ENCODE measurements around a stretch of chr7.

GRCh38 chr7:139371480-139371739, 11.7 kb downstream of the LUC7L2 start:
- PRO-cap, 3 experiments, result no peak in any of the 3 experiments
- RAMPAGE, long total RNA, 4 experiments, result no peak in any of the 4 experiments
- RRBS, result no CpG with 5 or more reads among the region's 1 CpG

GRCh38 chr7:139384124-139384498, 24.4 kb downstream of the LUC7L2 start:
- PRO-cap, 3 experiments, result no peak in any of the 3 experiments
- RAMPAGE, long total RNA, 4 experiments, result no peak in any of the 4 experiments
- RRBS, result no CpG with 5 or more reads among the region's 6 CpGs

GRCh38 chr7:139482810-139483218, 659 bp downstream of the KLRG2 start:
- PRO-cap, 3 experiments, result no peak in any of the 3 experiments
- RAMPAGE, long total RNA, 4 experiments, result no peak in any of the 4 experiments
- RRBS, result 4% methylated on average over 28 of the region's 52 CpGs

GRCh38 chr7:139600058-139600681, 76.7 kb downstream of the CLEC2L start:
- PRO-cap, 3 experiments, result no peak in any of the 3 experiments
- RAMPAGE, long total RNA, 4 experiments, result no peak in any of the 4 experiments
- RRBS, result 97% methylated on average over 6 of the region's 11 CpGs

GRCh38 chr7:139616116-139617069, 92.9 kb downstream of the CLEC2L start:
- PRO-cap, 3 experiments, result no peak in any of the 3 experiments
- RAMPAGE, long total RNA, 4 experiments, result no peak in any of the 4 experiments
- RRBS, result no CpG with 5 or more reads among the region's 4 CpGs

GRCh38 chr7:139643809-139644607, 120.5 kb downstream of the CLEC2L start:
- PRO-cap, 3 experiments, result no peak in any of the 3 experiments
- RAMPAGE, long total RNA, 4 experiments, result no peak in any of the 4 experiments
- RRBS, result no CpG with 5 or more reads among the region's 10 CpGs

DNA sequence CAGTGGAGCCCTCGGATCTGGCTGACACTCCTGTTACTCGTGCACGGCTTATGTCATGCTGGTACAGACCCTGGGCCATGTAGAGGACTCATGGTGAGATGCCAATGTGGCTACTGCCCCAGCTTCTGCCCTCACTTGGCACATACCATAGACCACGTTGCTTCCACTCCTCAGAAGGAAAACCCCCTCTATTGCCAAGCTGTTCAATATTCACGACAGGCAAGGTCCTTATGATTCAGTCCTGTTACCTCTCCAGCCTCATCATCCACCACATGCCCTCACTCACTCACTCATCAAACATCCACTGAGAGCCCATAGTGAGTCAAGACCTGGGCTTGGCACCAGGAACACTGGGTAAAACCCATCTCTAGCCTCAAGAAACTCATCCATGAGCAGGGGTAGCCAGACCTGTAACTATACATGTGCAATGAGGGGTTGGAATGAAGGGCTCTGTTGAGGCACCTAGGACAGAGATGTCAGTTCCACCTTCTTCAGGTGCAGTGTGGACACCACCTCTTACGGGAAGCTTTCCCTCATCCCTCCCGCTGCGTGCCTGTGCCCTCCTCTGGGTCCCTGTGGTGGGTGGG, 95.7 kb downstream of the HIPK2 start:
- PRO-cap, 3 experiments, result no peak in any of the 3 experiments
- RAMPAGE, long total RNA, 4 experiments, result no peak in any of the 4 experiments
- RRBS, result no CpG with 5 or more reads among the region's 8 CpGs

GRCh38 chr7:139683246-139683705, 94.5 kb downstream of the HIPK2 start:
- PRO-cap, 3 experiments, result no peak in any of the 3 experiments
- RAMPAGE, long total RNA, 4 experiments, result no peak in any of the 4 experiments
- RRBS, result no CpG with 5 or more reads among the region's 10 CpGs

DNA sequence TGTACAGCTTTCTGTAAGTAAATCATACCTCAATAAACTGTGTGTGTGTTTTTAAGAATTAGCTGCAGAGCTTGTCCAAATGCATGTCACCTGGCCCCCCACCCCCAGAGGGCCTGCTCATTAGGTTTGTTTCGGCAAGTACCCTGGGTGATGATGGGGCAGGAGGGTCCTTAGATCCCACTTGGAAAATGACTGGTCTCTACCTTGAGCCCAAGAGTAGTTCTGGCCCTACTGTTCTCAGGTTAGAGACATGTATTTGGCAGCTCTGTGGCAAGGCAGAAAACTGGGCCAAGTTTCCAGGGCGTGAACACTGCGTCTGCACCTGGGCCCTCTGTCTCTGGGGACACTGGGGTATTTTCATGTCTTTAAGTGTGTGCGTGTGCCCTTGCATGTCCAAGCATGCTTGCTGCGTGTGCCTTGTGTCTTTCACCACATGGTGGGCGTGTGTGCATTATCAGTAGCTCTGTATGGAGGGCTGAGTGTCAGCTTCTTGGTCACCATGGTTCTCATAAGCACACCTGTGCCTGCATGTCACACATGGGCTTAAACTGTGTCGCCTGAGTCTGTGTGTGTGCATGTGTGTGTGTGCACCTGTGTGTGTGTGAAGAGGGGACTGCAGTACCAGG, 69.4 kb downstream of the HIPK2 start:
- PRO-cap, 3 experiments, result no peak in any of the 3 experiments
- RAMPAGE, long total RNA, 4 experiments, result no peak in any of the 4 experiments
- RRBS, result no CpG with 5 or more reads among the region's 7 CpGs

GRCh38 chr7:139718413-139719397, 59.1 kb downstream of the HIPK2 start:
- PRO-cap, 3 experiments, result no peak in any of the 3 experiments
- RAMPAGE, long total RNA, 4 experiments, result no peak in any of the 4 experiments
- RRBS, result no CpG with 5 or more reads among the region's 16 CpGs

GRCh38 chr7:139745940-139746420, 31.8 kb downstream of the HIPK2 start:
- PRO-cap, 3 experiments, result no peak in any of the 3 experiments
- RAMPAGE, long total RNA, 4 experiments, result no peak in any of the 4 experiments
- RRBS, result no CpG with 5 or more reads among the region's 7 CpGs

DNA sequence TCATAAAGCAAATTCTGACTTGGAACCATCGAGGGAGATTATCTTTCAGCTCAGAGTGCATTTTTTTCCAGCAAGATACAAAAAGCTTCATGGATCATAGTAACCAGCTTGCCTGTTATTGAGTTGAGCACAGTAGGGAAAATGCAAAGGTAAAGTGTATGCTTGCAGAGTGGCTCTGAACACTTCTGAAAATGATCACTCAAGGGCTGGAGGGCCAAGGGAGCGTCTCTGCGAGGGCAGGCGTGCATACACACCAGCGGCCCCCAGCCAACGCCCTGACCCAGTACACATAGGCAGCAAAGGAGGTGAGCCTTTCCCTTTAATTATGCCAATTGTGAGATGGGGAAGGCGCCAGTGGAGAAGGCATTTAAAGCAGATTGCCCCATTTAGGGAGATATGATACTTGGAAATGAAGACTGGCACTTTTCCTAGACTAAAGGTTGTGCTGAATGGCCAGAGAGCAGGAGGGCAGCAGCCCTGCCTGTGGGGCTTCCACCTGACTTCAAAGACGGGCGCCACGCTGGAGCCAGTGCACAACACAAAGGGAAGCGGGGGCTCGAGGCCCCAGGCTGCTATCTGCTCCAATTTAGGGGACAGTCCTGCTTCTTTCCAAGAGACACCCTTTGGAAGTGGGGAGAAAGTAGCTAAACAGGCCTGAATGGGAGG, 24.2 kb downstream of the HIPK2 start:
- PRO-cap, 3 experiments, result no peak in any of the 3 experiments
- RAMPAGE, long total RNA, 4 experiments, result no peak in any of the 4 experiments
- RRBS, result no CpG with 5 or more reads among the region's 12 CpGs

GRCh38 chr7:139755451-139756068, 22.2 kb downstream of the HIPK2 start:
- PRO-cap, 3 experiments, result no peak in any of the 3 experiments
- RAMPAGE, long total RNA, 4 experiments, result no peak in any of the 4 experiments
- RRBS, result no CpG with 5 or more reads among the region's 8 CpGs

- PRO-cap, 3 experiments, result no peak in any of the 3 experiments
- RAMPAGE, long total RNA, 4 experiments, result no peak in any of the 4 experiments
- RRBS, result no CpG with 5 or more reads among the region's 10 CpGs
Measured at GRCh38 chr7:139772008-139772666, 5.7 kb downstream of the HIPK2 start.

DNA sequence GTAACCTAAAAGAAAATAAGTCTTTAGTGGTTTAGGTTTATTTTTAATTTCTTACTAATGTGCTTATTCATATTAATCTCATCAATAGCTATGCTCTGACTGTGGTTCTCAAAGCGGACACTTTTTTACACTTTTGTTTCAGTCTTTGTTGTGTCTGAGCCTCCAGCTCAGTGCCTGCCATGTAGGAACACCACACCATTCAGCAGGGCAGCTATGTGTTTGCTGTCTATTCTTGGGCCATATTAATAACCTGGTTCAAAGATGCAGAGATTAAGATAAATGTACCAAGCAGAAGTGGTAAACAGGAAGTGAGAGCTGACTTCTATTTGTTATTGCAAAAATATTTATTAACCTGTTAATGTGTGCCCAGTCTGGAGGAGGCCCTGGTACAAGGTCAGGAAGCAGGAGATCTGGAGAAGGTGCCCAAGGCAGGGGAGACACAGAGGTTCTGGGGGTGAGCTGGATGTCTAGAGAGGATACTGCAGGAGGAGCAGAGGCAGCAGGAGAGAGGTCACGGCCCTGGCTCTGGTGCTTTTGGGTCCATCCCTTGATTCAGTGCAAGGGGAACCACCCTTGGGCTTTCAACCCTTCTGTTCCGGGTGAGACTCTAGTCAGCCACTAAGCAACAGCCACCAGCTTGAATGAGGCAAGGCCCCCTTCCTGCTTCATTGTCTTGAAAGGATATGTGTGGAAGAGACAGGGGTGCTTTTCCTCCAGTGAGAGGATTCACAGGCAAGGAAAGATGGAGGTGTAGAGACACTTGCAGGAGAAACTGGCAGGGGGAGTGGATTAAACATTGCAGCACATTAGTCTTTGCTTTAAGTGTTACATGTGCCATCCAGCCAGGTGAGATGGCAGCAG, 1.9 kb downstream of the TBXAS1 start:
- PRO-cap, 3 experiments, result peak in 3 of 3 experiments; most common minus-strand start position 244 of the sequence (in 2)
- RAMPAGE, long total RNA, 4 experiments, result no peak in any of the 4 experiments
- RRBS, result no CpG with 5 or more reads among the region's 3 CpGs

- PRO-cap, 3 experiments, result no peak in any of the 3 experiments
- RAMPAGE, long total RNA, 4 experiments, result no peak in any of the 4 experiments
- RRBS, result no CpG with 5 or more reads among the region's 5 CpGs
Measured at GRCh38 chr7:139844559-139845153, 15.6 kb downstream of the TBXAS1 start.

- PRO-cap, 3 experiments, result peak in 1 of 3 experiments; most common plus-strand start chr7:139855702 (in 1); most common minus-strand start chr7:139855558 (in 1)
- RAMPAGE, long total RNA, 4 experiments, result no peak in any of the 4 experiments
- RRBS, result no CpG with 5 or more reads among the region's 3 CpGs
Measured at GRCh38 chr7:139855405-139855897, 26.4 kb downstream of the TBXAS1 start.

- PRO-cap, 3 experiments, result no peak in any of the 3 experiments
- RAMPAGE, long total RNA, 4 experiments, result no peak in any of the 4 experiments
- RRBS, result no CpG with 5 or more reads among the region's 1 CpG
Measured at GRCh38 chr7:140048985-140049544, 13.7 kb downstream of the PARP12 start.

GRCh38 chr7:140088633-140089349, 26.0 kb upstream of the PARP12 start:
- PRO-cap, 3 experiments, result no peak in any of the 3 experiments
- RAMPAGE, long total RNA, 4 experiments, result no peak in any of the 4 experiments
- RRBS, result no CpG with 5 or more reads among the region's 8 CpGs

- PRO-cap, 3 experiments, result no peak in any of the 3 experiments
- RAMPAGE, long total RNA, 4 experiments, result no peak in any of the 4 experiments
- RRBS, result no CpG with 5 or more reads among the region's 29 CpGs
Measured at GRCh38 chr7:140229900-140230446, 53.2 kb upstream of the KDM7A start.

Measured in adrenal gland (tissue), 7 donors.